ENCODE results near the gene ERCC6L2.

- PRO-cap, result no peak
- RAMPAGE, long total RNA, 4 experiments, result no peak in any of the 4 experiments
Observed at GRCh38 chr9:95009019-95009868, 282.7 kb downstream of the AOPEP start.

- PRO-cap, result no peak
- RAMPAGE, long total RNA, 4 experiments, result no peak in any of the 4 experiments
Observed at GRCh38 chr9:95028199-95028608, 289.3 kb downstream of the FANCC start.

DNA sequence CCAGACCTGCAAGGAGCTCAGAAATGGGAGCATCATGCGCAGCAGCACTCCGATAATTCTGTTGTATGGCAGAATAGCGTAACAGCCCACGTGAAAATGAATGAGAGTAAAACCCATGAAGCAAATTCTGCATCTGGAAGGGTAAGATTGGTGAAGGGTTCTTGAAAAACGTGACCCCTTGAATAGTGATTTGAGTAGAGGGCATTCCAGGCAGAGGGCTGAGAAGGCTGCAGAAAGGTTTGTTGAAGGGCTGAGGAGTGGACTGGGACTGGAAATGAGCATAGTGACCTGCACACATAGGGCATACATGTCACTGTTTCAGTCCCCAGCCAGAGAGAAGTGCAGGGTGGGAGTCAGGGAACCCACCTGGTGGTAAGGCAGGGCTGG, 273.1 kb downstream of the FANCC start:
- PRO-cap, result no peak
- RAMPAGE, long total RNA, 4 experiments, result no peak in any of the 4 experiments

DNA sequence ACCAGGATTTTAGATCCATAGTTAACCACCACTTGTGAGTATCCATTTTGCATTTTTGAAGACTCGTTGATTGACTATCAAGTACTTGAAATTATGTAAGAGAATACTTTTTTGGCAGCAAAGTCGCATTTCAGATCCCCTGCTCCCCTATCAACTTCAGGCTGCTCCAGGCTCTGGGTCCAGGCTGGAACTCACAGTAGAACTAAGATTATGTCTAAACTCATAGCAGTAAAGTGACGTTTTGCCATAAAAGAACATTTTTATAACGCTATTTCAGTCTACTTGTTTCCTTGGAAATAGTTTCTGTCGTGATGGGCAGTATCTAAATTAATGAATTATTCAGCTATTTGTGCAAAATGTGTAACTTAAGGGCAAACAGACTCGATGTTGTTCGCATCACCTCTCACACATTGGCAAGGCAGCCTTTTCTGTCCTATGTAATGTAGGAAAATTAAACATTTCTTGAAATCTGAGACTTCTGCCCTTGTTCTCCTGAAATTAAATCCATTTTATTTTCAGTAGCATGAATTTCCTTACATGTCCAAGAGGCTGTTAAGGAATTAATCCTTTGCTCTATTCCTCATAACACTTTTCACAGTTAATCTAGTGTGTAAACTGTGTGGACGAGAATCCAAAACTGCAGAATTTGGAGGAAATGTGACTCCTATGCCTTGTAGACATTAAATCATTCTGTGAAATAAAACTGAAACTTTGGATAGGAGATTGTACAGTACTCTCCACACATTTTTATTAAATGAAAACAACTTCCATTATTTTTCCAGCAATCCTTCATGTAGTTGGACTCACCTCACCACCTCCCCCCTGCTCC, 267.5 kb downstream of the FANCC start:
- PRO-cap, result no peak
- RAMPAGE, long total RNA, 4 experiments, result no peak in any of the 4 experiments

GRCh38 chr9:95103381-95103814, 214.1 kb downstream of the FANCC start:
- PRO-cap, result no peak
- RAMPAGE, long total RNA, 4 experiments, result no peak in any of the 4 experiments

DNA sequence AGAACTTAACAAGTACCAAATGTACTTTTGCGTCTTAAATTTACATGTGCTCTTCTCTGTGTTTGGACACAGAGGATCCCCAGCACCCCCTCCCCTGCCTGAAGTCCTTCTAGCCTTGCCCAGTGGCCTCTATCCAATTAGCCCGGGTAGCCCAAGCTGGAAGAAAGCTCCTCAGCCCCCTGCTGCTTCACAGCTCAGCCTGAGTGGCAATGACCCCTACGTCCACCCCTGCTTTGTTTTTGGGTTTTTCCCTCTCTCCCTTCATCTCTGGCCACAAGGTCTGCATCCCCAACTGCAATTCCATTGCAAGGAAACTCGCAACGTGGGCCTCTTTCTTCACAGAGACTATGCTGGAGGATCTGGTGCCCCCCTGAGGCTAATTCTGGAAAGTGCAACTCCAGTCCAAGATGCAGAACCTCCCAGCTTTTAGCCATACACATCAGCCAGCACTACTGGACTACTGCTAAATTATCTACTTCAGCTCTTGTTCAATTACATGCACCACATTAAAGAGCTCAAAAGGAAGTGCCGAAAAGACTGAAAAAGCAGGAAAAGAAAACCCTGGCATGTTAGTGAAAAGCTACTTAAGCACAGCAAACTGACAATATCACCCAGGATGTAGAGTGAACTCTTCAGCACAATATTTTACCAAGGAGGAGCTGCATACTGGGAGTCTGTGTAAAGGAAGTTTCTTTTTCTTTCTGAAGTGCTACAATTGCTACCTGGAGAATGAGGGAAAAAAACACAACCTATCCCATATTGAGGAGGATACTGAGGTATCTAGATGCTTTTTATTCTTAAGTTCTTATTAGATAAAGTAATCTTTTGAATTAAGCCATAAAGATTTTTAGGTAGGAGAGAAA, 186.1 kb downstream of the FANCC start:
- PRO-cap, result no peak
- RAMPAGE, long total RNA, 4 experiments, result no peak in any of the 4 experiments

- PRO-cap, result no peak
- RAMPAGE, long total RNA, 4 experiments, result no peak in any of the 4 experiments
Observed at GRCh38 chr9:95147700-95148129, 169.8 kb downstream of the FANCC start.

DNA sequence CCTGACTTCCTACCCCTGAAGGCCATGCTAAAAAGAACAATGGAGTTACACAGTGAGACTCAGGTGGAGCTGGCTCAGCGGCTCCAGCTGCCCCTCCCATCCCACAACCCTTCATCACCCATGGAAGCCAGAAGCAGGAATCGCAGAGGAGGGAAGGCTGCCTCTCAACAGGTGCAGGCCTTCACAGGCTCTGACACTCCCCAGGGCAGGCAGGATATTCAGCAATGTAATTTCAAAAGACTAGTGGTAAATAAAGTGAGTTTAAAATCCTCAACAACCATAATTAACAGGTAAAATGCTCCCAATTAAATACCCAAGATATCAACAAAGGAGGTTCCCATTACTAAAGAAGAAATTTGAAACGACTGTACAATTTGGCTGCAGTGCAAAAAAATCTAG, 67.4 kb downstream of the FANCC start:
- PRO-cap, result no peak
- RAMPAGE, long total RNA, 4 experiments, result no peak in any of the 4 experiments

- PRO-cap, result no peak
- RAMPAGE, long total RNA, 4 experiments, result no peak in any of the 4 experiments
Observed at GRCh38 chr9:95316691-95317173, 777 bp downstream of the FANCC start.

DNA sequence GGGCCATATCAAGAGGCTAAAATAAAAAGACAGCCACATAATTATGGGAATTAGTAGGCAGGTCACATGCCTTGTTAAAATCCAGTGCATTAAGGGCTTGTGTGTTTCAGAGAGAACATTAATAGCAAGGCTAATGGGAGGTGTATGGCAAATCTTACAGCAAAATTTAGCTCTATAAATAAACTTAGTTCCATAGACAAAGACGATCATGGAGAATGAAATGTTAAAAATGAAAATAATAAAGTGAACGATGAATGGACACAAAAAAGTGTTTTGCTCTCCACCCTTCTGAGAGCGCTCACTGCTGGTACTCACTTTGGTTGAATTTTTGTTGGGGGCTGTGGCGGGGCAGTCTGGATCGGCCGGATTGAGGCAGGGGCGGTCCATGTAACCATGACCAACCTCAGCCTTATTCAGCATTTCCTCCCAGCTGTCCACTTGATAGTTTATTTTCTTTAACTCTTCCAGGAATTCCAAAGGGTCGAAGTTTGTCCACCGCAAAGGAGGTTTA, 28.9 kb downstream of the PTCH1 start:
- PRO-cap, result no peak
- RAMPAGE, long total RNA, 4 experiments, result no peak in any of the 4 experiments

GRCh38 chr9:95493978-95495173, 14.7 kb downstream of the PTCH1 start:
- PRO-cap, result no peak
- RAMPAGE, long total RNA, 4 experiments, result no peak in any of the 4 experiments

GRCh38 chr9:95505458-95506311, 3.4 kb downstream of the PTCH1 start:
- PRO-cap, result unidirectional peak, plus-strand start at chr9:95506010
- RAMPAGE, long total RNA, 4 experiments, result start-site peak on the plus strand in 1 of 4 experiments, at chr9:95506185-95506190 at its widest, 9 reads per replicate

DNA sequence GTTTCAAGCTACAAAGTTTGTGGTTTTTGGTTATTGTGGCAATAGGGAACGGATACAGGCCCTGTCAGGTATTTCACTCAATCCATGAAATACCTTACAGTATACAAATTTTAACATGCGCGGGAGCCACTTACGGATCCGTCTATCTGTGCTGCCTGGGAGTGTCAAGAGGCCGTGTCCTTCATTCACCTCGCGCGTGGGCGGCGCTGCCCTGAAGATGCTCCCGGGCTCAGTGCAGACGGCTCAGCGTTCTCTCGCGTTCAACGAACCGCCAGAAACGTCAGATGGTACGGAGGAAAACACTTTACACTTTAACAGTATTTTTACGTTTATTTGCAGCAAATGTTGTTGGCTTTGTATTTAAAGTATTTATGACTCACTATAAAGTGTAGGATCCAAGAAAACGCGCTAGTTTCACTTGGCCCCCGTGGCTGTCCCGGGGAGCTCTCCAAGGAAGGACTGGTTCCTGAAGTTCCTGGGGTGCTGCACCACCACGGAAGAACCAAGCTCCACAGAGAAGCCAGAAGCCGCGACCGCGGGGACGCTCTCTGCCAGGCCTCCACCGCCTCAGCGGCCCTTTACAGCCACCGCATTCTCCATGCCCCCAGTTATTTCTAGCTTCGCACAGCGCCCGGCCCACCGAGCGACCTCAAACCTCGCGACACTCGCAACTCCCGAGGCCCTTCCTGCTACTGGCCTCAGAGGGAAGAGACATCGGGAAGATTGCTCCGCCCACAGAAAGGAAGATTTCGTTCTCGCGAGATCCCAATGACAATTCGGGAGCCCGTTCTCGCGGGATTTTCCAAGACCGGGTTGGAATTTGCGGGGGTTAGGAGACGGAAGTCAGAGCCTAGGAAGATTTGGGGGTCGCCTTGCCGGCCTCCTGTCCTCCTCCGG, at the start of gene ERCC6L2:
TSS of gene ERCC6L2 (plus strand) at position 846 of the 897 bp plus-strand sequence.
- PRO-cap, result bidirectional peak, plus-strand start at position 846 of the sequence, minus-strand start at position 667 of the sequence
- RAMPAGE, long total RNA, 4 experiments, result start-site peak on the plus strand in 1 of 4 experiments, centred at position 815 of the sequence, 30 reads per replicate; start-site peak on the minus strand in 3 of 4 experiments, centred at positions 620 to 697 of the sequence, 29 to 71 reads per replicate

DNA sequence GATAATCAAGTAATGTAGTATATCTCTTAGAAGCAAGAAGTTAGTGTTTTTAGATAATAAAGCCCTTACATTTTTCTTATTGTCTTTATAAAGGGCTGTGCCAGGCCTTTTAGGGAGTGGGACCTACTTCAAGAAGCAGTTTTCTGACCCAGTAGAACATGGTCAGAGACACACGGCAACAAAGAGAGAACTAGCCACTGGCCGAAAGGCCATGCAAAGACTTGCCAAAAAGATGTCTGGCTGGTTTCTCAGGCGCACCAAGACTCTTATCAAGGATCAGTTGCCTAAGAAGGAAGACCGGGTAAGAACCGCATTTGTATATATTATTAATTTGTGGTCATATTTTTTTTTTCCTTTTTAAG, 40.6 kb downstream of the ERCC6L2 start:
- PRO-cap, result no peak
- RAMPAGE, long total RNA, 4 experiments, result no peak in any of the 4 experiments

DNA sequence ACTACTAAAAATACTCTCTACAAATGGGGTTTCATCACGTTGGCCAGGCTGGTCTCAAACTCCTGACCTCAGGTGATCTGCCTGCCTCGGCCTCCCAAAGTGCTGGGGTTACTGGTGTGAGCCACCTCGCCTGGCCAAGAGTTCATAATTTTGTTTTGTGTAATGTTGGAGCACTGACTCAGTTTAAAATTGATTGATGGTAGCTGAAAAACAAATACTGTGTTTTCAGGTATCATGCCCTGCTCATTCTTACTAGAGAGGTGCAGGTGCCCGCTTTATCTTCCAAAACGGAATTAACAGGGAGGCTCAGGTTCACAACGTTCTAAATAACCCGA, 40.3 kb upstream of the HSD17B3 start:
- PRO-cap, result no peak
- RAMPAGE, long total RNA, 4 experiments, result no peak in any of the 4 experiments

- PRO-cap, result no peak
- RAMPAGE, long total RNA, 4 experiments, result no peak in any of the 4 experiments
Observed at GRCh38 chr9:96419980-96420290, 1.8 kb upstream of the ZNF367 start.

GRCh38 chr9:96464049-96464692, 14.2 kb downstream of the HABP4 start:
- PRO-cap, result no peak
- RAMPAGE, long total RNA, 4 experiments, result no peak in any of the 4 experiments

- PRO-cap, result no peak
- RAMPAGE, long total RNA, 4 experiments, result no peak in any of the 4 experiments
Observed at GRCh38 chr9:96566125-96566484, 53.5 kb downstream of the CDC14B start.

DNA sequence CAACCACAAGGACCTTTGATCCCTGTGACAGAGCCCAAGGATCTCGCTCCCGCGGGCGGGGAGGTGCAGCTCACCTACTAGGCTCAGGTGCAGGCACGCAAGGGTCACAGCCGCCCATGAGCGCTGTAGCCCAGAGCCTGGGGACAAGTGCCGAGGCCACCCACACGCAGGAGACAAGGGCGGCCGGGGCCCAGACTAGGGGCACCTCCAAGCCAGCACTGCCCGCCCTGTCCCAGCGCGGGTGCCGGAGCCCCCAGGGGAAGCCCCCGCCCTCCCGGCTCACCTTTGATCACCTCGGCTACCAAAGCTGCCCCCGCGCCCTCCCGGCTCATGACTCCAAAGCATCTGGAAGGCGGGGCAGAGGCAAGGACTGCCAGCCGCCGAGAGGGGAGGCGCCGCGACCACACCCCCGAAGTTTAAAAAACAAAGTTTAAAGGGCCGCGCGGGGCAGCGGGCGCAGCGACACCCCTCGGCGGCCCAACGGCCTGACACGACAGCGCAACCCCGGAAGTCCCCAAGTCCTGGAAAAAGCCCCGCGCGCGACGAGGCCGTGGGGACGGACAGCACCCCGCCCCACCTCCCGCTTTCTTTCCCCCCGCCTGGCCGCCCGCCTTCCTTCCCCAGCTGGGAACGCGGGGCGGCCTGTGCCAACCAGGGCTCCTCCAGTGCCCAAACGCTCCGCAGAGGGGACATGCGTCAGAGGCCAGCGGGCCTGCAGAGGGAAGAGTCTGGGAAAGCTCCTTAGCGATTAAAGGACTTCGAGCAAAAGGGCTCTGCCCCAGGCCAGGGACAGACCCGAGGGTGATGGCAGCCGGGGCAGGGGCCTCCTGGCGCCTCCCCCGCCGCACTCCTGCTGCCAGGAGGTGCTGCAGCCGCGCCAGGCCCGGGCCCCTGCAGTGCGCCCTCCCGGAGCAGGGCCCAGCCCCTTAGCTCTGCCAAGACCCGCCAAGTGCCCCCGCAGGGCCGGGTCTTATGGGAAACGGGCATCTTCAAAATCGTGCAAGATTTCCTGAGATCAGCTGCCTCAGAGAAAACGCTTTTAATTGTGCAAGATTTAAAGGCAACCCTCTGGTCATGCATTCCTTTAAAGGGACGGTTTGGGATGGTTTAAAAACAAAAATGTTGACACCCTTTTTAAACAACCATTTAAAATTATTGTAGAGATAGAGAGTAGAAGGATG, 52.8 kb downstream of the CDC14B start:
- PRO-cap, result bidirectional peak, plus-strand start at position 536 of the sequence, minus-strand start at position 338 of the sequence; bidirectional peak, plus-strand start at position 751 of the sequence, minus-strand start at position 591 of the sequence
- RAMPAGE, long total RNA, 4 experiments, result start-site peak on the minus strand in 1 of 4 experiments, centred at position 385 of the sequence, 19 reads per replicate

- PRO-cap, result no peak
- RAMPAGE, long total RNA, 4 experiments, result no peak in any of the 4 experiments
Observed at GRCh38 chr9:96574918-96575457, 44.7 kb downstream of the CDC14B start.